Peritoneum (tissue), 1 donor: ENCODE data around the genes GDA and ALDH1A1.

DNA sequence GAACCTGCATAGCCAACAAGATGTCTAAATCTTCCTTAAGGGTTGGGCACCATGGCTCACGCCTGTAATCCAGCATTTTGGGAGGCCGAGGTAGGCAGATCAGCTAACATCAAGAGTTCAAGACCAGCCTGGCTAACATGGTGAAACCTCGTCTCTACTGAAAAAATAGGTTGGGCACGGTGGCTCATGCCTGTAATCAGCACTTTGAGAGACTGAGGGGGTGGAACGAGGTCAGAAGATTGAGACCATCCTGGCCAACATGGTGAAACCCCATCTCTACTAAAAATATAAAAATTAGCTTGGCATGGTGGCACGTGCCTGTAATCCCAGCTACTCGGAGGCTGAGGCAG lies 43.2 kb downstream of the SMC5 start:
- PRO-cap = no peak

DNA sequence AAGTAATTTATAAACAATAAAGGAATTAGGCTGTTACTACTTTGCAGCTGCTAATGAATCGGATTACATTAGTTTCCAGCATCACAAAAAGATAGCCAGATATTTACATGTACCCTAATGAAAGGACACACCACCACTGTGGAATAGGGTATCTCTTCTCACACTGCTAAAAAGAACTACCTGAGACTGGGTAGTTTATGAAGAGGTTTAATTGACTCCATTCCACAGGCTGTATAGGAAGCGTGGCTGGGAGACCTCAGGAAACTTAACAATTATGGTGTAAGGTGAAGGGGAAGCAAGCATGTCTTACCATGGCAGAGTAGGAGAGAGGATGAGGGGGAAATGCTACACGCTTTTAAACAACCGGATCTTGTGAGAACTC lies 68.9 kb downstream of the SMC5 start:
- PRO-cap = no peak

GRCh38 chr9:70381404-70381731 lies 33.1 kb downstream of the KLF9 start:
- PRO-cap = no peak

GRCh38 chr9:70383075-70383888 lies 31.2 kb downstream of the KLF9 start:
- PRO-cap = no peak

DNA sequence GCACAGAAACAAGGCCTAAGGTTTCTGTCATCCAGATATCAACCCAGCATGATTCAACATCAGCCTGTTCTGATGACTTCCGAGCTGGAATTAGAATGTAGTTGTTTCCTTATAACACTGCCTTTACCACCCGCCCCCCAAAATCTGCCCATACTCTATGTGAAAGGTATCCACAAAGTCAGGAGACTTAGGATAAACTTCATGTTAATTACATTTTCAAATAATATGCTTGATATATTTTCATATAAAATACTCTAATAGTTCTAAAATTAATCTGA lies 5.1 kb downstream of the KLF9 start:
- PRO-cap = no peak

- PRO-cap = unidirectional peak, minus-strand start at chr9:70410465
These were observed 4.1 kb downstream of the KLF9 start for GRCh38 chr9:70410269-70410813.

DNA sequence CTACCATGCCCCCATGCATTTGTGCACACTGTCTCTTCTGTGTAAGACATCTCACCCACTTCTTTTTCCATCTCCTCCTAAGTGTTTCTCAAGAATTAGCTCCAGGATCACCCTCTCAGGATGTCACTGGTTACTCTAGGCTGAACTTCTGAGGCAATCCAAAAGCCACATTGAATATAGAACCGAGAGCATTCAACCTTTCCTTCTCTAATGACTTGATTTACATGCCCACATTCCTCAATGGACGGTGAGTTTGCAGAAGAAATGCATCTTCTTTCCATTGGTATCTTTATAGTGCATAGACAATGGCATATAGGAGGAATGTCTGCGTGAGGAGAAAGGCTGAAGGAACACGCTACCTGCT lies 68.6 kb downstream of the CEMIP2 start:
- PRO-cap = no peak

- PRO-cap = no peak
These were observed 56.5 kb downstream of the CEMIP2 start for GRCh38 chr9:71711870-71712166.

GRCh38 chr9:71758602-71759186 lies 9.6 kb downstream of the CEMIP2 start:
- PRO-cap = no peak

DNA sequence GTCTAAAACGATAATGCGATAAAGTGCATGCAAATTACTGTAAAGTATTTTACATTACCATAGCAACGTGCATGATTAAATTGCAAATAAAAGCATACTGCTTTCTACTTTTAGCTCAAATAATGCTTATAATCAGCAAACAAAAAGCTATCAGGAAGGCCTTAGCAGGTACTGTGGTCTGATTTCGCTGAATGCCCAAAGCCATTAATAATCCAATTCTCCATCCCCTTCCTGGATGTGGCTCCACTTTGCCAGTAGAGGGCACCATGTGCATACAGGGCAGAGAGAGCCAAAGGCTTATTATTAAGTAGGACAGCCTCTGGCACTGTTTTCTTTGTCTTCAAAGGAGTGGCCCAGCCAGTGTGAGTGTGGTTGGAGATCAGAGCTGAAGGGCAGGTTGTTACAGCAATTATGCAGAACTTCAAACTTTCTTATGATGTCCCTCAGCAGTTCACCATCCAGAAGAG lies 38.5 kb upstream of the CEMIP2 start:
- PRO-cap = no peak

- PRO-cap = no peak
These were observed 13.3 kb downstream of the ABHD17B start for GRCh38 chr9:71897612-71898078.

- PRO-cap = no peak
These were observed 16.5 kb downstream of the C9orf57 start for GRCh38 chr9:72043694-72044509.

- PRO-cap = no peak
These were observed 15.9 kb upstream of the GDA start for GRCh38 chr9:72133230-72133779.

DNA sequence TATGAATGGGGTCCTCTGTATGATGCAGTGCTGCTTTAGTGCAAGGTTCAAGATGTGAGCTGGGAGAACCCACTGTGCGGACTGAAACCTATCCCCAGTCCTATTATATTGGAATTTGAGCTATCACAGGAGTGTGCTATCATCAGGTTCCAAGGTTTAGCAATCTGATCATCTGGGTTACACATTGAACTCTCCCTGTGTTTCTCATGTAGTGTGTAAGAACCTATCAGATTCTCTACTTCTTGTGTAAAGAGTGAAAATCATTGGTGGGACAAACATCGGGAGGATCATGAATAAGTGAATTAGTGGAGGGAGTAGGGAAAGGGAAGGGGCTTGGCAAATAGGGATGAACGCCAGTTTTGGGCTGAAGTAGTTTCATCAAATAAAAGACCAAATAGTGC lies 15.5 kb upstream of the GDA start:
- PRO-cap = no peak

- PRO-cap = no peak
These were observed at the start of gene GDA for GRCh38 chr9:72149117-72150157. GDA (plus strand) TSS chr9:72149440.

DNA sequence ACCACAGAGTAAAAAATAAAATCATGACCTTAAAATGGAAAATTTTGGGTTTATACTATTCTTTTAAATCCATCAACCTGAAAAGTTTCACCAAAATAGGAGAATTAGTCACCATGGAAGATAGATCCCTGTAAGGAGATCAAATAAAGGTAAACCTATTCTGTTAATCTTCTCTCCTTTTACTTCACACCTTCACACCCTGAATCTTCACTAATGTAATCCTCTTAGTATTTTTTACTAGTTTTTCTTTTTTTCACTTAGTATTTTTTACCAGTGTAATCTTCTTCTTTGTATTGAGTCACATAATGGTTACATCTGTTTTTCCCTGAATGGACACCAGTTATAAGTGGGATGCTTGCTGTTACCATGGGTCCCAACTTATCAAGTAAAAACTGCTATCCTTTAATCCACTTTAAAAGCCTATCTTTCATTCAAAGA lies 15.2 kb downstream of the ZFAND5 start:
- PRO-cap = no peak

- PRO-cap = no peak
These were observed 12.5 kb downstream of the ZFAND5 start for GRCh38 chr9:72352531-72352878.

DNA sequence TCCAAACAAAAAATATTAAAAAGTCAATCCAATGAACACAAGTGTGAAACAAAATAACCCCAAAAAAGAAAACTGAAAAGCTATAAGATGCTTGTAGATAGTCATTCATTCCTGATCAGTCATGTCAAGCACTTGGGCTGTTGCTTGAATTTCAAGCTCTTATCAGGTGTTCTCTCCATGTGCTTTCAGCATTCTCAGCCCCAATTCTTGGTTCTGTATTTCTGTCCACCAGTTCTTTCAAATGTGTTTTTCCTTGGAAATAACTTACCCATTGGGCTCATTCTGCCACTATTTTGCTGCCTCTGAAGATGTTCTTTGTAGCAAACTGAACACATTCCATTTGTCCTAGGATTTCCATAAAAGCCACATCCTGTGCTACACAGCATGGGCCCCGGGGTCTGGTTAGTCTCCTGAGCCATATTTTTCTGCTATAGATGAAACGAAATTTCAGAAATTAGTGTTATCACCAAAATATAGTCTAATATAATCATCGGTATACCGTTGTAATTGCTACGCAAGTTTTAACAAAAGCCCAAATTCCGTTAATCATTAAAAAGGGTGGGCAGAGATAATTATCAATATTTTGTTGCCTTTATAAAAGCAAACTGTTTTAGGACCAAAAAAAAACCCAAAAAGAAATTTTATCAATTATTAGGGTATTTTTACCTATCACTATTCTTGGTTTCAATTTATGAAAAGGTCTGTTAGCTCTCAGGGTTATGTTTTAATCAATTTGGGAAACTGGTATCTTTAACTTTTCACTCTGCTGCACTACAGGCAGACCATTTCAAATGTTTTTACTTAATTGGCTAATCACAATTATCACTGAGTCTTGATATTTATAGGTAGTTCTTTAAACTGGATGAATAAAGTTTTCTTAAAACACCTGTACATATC lies 4.4 kb downstream of the ZFAND5 start:
- PRO-cap = no peak

DNA sequence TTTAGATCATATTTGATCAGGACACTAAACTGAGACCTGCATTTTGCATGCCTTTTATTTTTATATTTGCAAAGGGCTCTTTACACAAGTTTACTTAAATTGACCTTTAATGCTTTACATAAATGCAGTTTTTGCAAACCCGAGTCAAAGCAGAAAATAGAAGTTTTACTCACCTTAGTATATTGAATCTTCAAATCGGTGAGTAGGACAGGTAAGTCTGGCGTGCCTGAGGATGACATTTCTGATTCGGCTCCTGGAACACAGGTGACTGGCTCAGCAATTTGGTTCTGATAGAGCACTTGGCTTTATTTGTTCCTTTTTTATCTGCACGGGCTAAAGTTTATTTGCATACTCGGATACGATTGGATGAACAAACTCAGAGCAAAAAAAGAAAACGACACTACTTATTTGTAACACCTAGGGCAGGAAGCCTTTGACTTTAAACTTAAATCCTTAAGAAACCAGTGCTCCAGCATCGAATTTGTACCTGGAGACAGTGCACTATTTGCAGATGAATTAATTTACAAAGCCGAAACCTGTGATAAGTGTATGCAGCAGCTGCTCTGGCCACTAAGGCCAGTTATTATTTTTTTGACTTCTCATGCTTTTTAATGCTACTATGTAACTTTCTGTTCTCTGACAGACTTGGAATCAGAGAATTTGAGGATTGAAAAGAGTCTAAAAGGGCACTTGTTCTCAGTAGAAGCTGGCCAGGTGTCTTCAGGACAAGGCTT lies at the start of gene ALDH1A1:
Gene ALDH1A1 (minus strand): TSS at position 292 of the 734 bp plus-strand sequence.
- PRO-cap = no peak

DNA sequence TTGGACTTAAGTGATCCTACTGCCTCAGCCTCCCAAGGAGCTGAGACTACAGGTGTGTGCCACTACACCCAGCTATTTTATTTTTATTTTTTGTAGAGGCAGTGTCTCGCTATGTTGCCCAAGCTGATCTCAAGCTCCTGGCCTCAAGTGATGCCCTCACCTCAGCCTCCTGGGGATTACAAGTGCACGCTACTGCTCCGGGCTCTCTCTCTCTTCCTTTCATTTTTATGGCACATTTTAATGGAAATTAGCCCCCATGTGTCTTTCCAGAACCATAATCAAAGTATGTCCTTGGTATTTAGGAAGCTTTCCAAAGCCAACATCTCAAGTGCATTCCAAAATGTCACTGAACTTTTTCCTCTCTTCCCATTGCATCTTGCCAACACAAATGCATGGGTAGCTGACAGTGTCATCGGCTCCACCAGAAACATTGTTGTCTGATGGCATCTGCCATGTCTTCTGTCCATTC lies 90.6 kb upstream of the ANXA1 start:
- PRO-cap = no peak